Skin of body (tissue), 2 donors: ENCODE measurements around the genes C1QL1 and FMNL1.

DNA sequence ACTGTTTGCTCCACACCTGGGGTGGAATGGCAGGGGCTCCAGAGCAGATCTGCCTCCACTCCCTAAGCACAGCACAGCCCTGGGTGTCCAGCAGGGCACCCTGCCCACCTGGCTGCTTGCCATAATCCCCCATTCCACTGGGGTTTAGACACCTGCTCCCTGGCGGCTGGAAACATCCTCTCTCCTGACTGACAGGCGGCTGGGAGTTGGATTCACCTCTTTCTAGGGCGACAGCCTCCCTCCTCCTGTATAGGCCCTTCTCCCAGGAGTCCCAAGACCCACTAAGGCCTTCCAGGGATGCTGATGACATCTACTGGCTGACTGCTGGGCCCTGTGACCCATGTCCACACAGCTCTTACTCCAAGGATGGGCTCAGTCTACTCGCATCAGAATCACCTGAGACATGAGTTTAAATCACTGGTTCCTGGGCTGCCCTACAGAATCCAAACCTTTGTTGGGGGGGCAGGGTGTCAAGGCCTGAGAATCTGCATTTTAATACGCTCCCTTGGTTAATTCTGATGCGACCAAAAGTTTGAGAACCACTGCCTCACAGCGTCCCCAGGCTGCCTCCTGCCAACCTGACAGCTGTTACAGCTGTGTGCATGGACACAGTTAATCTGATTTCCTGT, 17.8 kb downstream of the HDAC5 start:
- RAMPAGE, long total RNA: no peak

DNA sequence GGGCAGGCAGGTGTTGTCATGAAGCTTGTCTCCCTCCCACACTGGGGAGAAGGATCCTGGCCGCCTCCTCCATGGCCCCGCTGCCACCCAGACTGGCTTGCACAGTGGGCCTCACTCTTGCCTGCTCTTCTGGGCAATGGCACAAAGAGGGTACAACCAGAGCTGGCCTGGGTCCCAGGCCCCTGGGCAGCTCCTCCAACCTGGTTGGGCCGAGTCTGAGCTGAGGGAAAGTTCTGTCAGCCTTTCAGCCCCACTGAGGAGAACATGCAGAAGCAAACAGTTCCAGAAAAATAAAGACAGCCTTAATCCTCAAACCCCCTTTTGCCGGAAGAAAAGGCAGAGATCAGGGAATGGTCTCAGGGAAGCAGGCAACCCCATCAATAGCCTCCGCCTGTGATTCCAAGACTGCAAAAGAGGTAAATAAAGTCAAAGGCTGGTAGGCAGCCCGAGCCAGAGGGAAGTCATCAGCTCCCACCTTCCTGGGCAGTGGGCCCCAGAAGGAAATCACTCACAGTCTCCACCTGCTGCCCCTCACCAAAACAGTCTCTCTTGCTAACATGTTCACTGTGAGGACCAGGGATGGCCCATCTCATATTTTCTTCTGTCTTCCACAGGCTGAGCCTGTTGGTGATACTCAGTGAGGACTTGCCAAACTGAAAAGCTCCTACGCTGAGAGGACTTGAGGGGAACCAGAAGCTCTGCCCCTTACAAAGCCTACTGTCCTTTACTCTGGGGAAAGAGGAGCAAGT, 8.8 kb downstream of the HDAC5 start:
- RAMPAGE, long total RNA: no peak

DNA sequence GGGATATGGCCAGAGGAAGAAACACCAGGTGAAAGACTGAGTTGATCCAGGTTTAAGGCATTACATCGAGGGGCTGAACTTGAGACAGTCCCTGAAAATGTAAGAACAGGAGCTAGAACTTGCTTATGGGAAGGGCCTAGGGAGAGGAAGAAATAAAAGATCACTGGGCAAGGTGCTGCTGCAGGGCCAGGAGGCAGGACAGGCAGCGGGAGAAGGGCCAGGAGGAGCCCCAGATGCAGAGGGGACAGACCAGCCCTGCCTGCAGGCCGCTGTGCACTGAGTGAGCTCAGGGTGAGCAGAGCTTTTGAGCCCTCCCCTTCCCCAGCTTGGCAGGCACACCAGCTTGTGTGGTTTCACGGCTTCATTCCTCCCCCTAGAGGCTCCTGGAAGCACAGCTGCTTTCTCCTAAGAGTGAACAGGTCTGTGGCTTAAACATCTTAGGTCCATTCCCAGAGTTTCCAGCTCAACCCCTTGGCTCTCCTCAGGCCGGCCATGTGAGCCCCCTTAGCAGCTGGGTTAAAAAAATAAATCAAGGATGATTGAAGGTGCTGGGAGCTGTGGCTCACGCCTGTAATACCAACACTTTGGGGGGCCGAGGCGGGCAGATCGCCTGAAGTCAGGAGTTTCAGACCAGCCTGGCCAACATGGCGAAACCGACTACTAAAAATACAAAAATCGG, 2.1 kb upstream of the ASB16 start:
- RAMPAGE, long total RNA: no peak

DNA sequence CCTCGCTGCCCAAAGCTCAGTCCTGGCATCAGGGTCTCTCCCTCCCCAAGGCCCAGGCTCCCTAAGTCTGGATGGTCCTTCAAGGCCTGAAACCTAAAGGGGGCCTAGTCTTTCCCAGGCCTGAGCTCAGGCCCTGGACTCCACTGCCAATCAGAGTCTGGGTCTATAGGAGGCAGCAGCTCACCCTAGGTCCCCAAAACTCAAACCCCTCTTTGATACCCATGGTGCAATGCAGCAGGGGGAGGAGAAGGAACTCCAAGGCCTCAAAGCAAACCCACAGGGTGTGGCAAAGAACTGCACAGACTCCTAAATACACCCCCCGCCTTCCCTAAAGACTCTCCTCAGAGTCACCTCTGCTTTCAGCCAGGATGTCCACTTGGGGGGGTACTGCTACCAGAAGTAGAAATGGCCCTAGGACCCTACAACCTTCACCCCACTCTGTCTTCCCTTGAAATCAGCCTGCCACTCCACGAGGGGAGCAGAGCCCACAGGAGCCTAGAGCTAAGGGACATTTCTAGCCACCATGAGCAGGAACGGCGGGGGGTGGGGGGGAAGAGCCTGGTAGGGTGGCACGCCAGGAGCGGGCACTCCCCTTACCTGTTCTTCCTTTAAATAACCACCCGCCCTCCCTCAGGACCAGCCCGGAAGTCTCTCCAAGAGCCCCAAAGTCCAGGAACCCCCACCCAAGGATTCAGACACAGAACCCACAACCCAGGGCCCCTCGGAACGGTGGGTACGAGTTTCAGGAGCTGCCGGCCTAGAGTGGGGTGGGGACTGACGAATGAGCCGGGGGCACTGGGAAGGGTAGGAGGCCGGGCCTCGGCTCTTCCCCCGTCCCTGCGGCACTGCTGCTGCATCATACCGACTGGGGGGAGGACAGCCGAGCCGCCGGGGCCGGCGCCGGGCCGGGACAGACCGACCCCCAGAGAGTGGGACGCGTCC, 1.2 kb downstream of the ATXN7L3 start:
- RAMPAGE, long total RNA: no peak

- RAMPAGE, long total RNA: no peak
Observed at GRCh38 chr17:44212509-44212967, 6.9 kb downstream of the UBTF start.

DNA sequence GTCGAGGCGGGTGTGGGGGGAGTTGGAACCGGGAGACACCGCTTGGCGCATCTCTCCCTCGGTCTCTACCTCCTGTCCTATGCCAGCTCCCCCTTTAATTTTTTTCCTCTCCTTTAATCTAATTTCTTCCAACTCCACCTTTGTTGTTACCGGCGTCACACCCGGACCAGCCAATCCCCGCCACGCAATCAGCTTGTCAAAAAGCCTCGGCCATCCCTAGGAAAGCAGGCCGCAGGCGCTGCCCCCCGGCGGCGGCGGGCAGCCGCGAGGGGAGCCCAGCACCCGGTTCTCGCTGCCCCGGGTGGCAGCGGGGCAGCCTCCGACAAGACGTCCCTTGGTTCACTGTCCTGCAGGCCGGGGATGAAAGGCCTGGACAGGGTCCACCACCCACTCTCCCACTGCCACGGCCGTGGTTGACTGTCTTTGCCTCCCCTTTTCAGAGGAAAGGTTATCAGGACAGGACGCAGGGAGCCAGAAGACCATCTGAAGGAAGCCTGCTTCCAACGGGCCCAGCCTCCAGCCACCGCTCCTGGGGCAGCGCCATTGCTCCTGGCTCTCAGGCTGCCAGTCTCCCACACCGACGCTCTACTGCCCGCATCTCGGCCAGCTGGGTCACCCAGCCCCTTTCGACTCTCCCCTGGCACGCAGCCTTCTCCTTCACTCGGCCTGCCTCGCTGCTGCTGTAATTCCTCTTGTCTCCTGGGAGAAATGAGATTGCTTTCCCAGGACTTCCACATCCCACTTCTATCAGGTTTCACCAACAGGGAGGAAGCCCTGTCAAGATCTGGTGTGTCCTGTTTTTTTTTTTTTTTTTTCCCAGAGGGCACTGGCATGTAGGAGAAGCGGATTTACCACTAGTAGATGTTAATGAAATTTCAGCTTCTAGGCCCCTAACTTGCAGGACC, 2.8 kb upstream of the UBTF start:
- RAMPAGE, long total RNA: no peak

DNA sequence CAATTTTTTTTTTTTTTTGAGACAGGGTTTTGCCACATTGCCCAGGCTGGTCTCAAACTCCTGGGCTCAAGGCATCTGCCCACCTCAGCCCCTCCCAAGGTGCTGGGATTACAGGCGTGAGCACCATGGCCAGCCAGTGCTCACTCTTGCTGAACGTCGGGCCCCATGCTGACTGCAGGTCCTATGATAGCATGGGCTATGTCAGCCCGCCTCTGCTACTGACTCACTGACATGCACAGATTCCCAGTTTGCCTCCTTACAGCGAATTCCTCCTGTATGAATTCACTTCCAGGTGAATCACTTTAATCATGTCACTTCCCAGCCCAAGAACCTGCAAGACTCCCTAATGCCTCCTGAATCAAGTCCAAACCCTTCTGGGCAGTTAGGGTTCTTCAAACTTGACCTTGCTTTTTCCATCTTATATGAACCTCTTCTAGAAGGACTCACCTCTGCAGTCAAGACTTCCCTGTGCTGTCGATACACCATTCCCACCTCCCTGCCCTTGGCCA, 16.1 kb upstream of the UBTF start:
- RAMPAGE, long total RNA: no peak

GRCh38 chr17:44280082-44280839, 12.3 kb upstream of the SLC4A1 start:
- RAMPAGE, long total RNA: no peak

DNA sequence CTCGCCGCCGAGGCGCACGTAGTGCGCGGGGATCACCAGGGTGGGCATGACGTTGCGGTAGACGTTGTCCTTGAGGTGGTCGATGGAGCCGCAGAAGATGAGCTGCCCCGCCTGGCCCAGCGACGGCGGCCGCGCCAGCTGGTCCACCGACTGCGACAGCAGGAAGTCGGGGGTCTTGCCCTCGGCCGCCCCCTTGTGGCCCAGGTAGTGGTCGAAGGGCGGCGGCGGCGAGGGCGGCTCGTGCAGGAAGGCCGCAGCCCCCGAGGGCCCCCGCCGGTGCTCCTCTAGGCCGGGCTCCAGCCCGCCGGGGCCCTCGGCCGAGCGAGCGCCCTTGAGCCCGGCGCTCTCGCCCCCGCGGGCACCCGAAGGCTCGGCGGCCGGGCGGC, 9.1 kb downstream of the FAM171A2 start:
- RAMPAGE, long total RNA: no peak

GRCh38 chr17:44462889-44463276, 40.3 kb downstream of the GPATCH8 start:
- RAMPAGE, long total RNA: no peak

- RAMPAGE, long total RNA: no peak
Observed at GRCh38 chr17:44529838-44530290, 26.7 kb upstream of the GPATCH8 start.

- RAMPAGE, long total RNA: no peak
Observed at GRCh38 chr17:44627681-44628119, 28.6 kb upstream of the MEIOC start.

GRCh38 chr17:44820463-44821216, 9.4 kb downstream of the GJC1 start:
- RAMPAGE, long total RNA: no peak

DNA sequence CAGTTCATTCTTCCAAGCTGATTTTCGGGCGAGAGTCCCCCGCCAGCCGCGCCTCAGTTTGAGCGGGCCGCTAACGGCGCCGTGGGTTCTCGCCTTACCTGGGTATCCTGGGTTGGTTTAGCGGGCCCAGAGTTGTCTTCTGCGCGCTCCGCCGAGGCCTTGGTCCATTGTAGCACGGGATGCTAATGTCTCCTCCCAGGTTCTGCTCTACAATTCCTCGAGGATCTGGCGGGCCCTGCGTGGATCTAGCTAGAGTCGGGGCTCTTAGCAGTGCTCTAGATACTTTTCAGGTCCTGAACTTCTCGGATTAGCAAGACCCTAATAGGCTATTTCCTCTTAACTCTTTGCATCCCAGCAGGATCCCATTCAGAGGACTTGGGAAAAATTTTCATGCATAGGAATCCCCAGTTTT, 459 bp upstream of the GJC1 start:
- RAMPAGE, long total RNA: no peak

DNA sequence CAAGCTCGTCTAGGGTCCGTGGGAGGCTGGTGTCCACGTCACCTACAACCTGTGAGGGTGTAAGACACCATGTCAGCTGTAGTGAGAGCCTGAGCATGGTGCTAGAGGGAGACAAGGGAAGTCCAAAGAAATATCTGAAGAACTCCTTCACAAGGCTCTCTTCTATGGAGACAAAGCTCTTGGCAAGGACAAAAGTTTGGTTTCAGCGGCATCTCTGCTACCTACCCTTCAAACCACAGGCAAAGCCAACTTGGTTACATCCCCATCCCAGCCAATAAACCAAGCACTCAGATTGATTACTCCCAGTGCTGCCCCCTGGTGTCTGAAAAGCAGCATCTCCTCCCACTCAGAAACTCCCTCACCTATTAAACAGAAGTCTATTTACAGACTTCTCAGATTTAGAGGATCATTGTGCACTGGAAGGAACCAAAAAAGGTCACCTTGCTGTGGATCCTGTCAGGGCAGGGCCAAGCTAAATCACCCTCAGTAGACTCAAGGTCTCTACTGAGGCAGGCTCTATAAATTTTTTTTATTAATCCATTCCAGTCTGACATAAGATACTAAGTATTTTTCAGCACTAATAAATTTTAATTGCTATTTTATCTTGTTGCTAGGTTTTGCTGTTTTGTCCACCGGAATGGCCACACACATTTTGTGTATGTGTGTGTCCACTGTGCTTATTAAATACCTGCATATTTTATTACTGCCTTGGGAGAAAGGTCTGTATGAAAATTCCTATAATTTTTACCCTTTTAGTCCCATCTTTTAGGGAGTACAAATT, 17.5 kb downstream of the HIGD1B start:
- RAMPAGE, long total RNA: no peak

- RAMPAGE, long total RNA: no peak
Observed at GRCh38 chr17:44968055-44969004, at the start of gene C1QL1. Gene C1QL1, minus strand, starts transcription at chr17:44968303.

DNA sequence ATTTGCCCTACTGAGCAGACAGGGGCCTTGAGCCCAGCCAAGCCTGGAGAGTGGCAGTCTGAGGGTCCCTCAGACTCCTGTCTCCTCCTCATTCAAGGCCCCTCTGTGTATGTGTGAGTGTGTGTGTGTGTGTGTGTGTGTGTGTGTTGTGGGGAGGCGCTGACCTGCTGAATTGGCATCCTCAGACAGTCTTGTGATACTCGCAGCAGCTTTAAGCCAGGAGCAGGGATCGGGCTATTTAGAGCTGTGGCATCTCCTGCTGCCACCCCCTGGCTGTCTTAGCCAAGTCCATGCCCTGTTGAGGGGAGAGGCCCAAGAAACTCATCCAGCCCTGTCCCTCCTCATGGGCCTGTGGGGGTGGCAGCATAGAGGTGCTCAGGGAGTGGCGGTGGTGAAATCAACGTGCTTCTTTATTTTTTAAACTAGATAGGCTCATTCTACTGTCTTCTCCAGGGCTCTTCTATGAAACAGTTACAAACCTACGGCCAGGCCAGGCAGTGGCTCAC, 21.0 kb downstream of the PLCD3 start:
- RAMPAGE, long total RNA: no peak

GRCh38 chr17:45127085-45127483, 5.2 kb downstream of the PLCD3 start:
- RAMPAGE, long total RNA: no peak

GRCh38 chr17:45221096-45222006, at the start of gene FMNL1:
Gene FMNL1, plus strand, starts transcription at chr17:45221885.
- RAMPAGE, long total RNA: no peak

DNA sequence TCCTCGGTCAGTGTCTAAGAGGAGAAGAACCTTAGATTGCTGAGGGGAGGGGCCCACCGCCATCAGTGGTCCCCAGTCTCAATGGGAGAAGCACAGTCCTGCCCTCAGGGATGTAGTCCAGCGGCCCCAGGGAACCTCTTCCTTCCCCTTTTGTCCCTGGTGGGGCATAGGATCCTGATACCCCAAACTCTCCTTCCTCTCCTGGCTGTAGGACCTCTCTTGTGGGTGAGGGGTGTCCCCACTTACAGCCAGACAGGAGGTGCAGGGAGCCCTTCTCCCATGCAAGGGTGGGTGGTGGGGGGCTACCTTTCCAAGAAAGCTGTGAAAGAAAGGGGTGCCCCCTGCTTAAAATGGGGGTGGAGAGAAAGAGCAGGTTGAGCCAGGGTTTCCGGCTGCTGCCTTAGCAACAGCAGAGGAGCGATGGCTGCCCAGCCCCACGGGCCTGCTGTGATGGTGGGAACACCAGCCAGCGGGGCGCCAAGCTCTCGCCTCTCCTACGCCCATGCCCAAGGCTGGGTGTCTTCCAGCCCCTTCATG, 2.8 kb downstream of the FMNL1 start:
- RAMPAGE, long total RNA: no peak